Measurements from ENCODE around the genes TPM1 and RAB8B.

GRCh38 chr15:63042628-63043541 lies at the start of gene TPM1:
Gene TPM1, plus strand, starts transcription at chr15:63042747.
- CAGE, long polyA plus RNA: start-site peak on the plus strand at chr15:63042664-63042923, 1,446 and 1,333 reads in 2 replicates
- RRBS: no CpG with 5 or more reads among the region's 60 CpGs

DNA sequence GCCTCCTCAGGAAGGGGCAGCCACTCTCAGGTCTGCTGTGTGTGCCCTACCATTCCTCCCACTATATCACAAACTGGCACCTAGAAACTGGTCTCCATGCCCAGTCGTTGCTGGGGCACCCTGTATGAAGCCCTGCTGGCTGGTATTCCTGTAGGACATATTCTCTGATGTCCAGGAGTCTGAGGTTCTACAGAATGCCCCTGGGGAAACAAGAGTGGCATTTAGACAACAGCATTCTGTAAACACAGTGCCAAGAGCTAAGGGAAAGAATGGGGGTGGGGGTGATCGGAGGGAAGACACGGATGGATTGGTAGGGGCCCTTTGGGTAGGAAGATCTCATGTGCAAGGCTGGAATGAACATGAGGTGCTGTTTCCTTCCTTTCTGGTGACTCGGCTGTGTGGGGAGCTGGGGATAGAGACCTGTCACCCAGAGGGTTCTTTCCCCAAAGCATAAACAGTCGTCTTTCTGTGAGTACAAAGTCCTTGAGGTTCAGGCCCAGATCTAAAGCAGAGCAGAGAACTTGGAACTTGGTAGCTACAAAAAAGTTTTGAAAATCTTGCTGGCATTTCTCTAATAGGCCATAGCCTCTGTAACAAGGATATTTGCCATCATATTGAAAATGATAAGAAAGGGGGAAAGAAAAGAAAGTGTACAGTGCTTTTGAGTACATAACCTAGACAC lies 11.7 kb downstream of the TPM1 start:
- CAGE, long polyA plus RNA: no peak
- RRBS: no CpG with 5 or more reads among the region's 5 CpGs

GRCh38 chr15:63059368-63060244 lies 17.1 kb downstream of the TPM1 start:
- CAGE, long polyA plus RNA: no peak
- RRBS: no CpG with 5 or more reads among the region's 10 CpGs

DNA sequence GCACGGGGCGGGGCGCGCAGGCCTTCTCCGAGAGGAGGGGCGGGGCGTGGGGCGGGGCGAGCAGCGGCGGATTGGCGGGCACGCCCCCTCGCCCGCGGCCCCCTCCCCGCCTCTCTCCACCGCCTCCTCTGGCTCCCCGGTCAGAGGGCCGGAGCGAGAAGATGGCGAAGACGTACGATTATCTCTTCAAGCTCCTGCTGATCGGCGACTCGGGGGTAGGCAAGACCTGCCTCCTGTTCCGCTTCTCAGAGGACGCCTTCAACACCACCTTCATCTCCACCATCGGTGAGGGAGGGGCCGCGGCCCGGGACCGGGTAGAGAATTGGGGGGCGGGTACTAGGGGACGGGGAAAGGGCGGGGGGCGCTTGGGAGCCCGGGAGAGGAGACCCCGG lies at the start of gene RAB8B:
Gene RAB8B (plus strand): TSS at position 143 of the 392 bp plus-strand sequence.
- CAGE, long polyA plus RNA: no peak
- RRBS: 2% methylated on average over 6 of the region's 40 CpGs

GRCh38 chr15:63212364-63213182 lies 23.2 kb downstream of the RAB8B start:
- CAGE, long polyA plus RNA: no peak
- RRBS: no CpG with 5 or more reads among the region's 5 CpGs

GRCh38 chr15:63375048-63375555 lies 6.5 kb downstream of the CA12 start:
- CAGE, long polyA plus RNA: no peak
- RRBS: no CpG with 5 or more reads among the region's 7 CpGs

GRCh38 chr15:63460780-63461734 lies 43.3 kb upstream of the USP3 start:
- CAGE, long polyA plus RNA: no peak
- RRBS: 14% methylated on average over 7 of the region's 29 CpGs

DNA sequence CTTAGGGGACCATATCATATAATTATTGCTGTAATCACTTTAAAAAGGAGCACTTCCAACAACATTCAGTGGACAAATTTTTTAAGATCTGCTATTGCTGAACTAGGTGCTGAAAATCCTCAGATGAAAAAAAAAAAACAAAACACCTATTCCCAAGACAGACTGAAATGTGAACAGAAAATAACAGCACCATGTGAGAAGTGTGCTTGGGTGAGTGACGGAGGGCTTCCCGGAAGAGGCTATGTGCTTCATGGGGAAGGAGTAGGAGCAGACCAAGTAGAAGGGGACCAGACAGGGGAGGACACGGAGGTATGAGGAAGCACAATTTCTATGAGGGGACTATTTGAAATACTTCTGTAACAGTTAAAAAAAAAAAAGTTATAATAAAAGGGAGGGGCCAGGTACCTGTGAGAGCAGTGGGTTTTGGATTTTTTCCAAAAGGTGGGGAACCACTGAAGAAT lies 4.2 kb upstream of the USP3 start:
- CAGE, long polyA plus RNA: no peak
- RRBS: no CpG with 5 or more reads among the region's 3 CpGs

DNA sequence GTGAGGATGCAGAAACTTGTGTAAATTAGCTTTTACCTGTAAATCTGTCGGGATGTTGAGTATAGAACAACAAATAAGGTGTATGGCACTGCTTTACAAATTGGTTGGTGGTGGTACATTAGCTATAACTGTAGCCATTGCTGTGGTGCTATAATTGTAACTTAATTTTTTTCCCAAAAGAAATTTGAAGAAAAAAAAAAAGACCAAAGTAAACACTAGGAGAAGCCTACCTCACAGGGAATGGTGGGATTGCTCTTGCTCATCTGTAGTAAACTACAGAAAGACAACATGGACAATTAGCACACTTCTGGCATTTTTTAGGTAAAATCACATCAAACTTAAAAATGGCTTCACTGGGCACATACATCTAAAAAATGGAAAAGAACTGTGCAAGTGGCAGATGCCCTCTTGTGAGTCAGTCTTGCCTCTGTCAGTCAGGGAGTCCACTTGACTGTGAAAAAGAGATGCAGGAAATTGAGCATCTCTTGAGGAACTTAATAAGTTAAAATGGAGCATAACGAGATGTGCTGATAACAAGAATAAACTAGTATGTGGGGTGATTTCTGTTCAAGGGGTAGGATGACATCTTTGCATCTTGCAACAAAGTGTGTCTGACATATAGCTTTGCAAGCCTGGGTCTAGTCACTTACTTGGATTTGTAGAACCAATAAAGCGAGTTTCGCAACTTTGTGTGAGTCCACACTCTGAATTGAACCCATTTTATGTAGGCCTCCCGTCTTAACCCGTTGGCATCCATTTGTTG lies 2.0 kb downstream of the USP3 start:
- CAGE, long polyA plus RNA: no peak
- RRBS: no CpG with 5 or more reads among the region's 6 CpGs

DNA sequence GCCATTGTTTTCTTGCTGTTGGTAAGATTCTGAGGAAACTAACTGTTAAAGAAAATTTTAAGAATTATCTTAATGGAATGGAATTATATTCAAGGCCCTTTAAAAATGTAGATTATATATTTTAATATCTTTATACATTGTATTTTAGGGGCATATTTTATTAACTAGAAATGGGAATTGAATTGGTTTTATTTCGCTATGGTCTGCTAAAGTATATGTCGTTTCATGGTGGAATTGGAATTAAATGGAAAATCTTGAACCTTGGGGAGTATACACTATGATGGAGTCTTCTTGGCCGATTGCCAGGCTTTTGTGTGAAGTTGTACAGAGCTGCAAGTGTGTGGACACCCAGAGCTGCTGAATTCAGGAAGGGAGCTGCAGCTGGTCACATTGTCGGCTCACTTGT lies 35.0 kb downstream of the USP3 start:
- CAGE, long polyA plus RNA: no peak
- RRBS: no CpG with 5 or more reads among the region's 4 CpGs

- CAGE, long polyA plus RNA: no peak
- RRBS: no CpG with 5 or more reads among the region's 3 CpGs
These were observed 43.7 kb upstream of the FBXL22 start for GRCh38 chr15:63553477-63553862.

- CAGE, long polyA plus RNA: no peak
- RRBS: no CpG with 5 or more reads among the region's 7 CpGs
These were observed 1.2 kb upstream of the FBXL22 start for GRCh38 chr15:63596027-63596424.

DNA sequence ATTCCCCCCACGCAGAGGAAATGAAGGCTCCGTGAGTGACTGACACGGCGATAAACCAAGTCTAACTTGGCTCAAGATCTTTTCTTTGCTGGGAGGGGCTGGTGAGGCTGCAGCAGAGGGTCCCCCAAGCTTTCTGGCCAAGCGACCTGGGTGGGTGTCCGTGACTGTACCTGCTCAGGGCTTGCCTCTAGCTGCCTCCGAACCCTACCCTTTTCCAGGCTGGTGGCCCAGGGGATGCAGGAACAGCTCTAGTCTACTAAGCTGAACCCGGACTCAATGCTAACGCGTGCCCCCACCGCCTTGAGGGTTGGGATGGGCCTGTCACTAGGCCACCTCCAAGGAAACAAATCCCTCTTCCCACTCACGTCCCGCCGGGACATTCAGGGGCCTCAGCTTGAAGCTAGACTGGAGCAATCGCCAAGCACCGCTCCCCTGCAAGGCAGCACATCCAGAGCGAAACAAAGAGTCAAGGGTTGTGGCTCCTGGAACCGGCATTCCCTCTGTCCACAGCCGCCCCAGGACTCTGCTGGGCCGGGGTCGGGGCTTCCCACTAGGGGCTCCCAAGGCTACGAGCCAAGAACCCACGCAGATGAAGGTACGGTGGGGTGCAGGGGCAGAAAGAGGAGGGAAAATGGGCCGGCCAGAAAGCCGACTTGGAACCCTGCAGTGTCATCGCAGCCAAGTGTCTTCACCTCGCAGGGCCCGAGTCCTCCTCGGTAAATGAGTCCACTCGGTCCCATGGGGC lies 2.9 kb downstream of the FBXL22 start:
- CAGE, long polyA plus RNA: no peak
- RRBS: 13% methylated on average over 11 of the region's 31 CpGs

DNA sequence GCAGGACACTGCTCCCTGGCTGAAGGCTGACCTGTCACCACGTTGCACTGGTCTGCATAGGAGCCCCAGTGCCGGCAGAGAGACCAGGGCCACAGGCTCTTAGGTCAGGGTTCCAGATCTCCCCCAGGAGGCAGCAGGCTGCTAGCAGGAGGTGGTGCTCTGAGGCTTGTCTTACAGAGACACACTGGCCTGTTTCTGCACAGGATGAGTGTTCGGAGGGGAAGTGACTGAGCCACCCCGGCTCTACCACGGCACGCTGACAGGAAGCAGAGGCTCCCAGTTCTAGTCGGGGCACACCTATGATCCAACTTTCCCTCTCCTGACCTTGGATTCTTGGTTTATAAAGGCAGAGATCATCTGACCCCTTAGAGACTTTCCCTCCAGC lies 8.6 kb downstream of the FBXL22 start:
- CAGE, long polyA plus RNA: no peak
- RRBS: no CpG with 5 or more reads among the region's 7 CpGs

- CAGE, long polyA plus RNA: no peak
- RRBS: no CpG with 5 or more reads among the region's 4 CpGs
These were observed 33.4 kb downstream of the HERC1 start for GRCh38 chr15:63800119-63800979.

GRCh38 chr15:63831162-63831845 lies 2.4 kb downstream of the HERC1 start:
- CAGE, long polyA plus RNA: no peak
- RRBS: no CpG with 5 or more reads among the region's 5 CpGs

GRCh38 chr15:63895101-63895670 lies 61.4 kb upstream of the HERC1 start:
- CAGE, long polyA plus RNA: no peak
- RRBS: no CpG with 5 or more reads among the region's 8 CpGs

DNA sequence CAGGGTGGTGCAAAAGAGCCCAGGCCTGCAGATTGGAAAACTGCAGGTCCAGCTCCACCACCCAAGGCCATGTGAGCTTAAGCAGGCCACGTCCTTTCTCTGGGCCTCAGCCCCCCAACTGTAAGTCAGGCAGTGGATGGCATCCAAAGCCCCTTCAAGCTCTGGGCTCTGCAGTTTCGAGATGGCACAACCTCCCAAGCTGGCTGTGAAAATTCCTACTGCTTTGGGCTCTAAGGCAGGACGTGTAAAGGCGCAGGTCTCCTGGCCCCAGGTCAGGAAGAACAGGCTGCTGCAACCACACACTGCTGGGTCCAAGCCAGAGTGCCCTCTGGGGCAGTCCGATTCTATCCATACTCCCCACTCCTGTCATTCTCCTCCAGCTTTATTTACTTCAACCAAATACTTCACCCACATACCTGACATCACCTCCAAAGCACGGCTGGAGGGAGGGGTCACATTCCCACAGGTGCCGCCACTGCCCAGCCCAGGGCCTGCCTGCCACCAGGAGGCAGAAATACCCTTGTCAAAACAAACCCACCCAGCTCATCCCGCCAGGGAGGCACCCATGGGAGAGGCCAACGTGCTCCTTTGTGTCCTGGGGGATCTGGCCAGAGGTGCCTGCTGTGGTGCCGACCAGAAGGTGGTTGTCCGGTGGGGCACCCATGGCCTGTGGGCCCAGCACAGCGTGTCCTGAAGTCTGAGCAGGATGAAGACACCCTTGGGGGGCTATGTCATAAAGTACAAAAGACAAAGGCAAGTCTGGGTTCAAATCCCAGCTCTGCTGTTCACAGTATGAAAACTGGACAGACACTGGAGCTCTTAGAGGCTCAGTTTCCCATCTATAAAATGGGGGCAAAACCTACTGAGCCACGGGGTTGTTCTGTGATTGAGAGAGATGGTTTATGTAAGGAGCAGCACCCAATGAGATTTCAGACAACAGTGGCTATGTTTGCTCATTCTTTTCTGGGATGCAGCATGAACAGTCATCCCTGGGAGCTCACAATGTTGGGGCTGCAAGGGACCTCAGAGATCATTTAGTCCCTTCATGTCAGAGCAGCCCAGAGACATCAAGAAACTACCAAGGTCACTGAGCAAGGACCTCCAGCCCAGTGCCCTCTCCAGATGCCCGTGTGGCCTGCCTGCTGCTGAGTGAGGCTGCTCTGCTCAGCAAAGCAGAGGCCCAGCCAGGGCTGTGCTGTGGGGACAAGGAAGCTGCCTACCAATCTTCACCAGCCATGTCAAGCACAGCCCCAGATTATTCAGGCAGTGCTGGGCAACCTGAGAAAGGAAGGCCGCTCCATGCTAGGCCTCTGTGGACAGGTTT lies 100.2 kb downstream of the DAPK2 start:
- CAGE, long polyA plus RNA: no peak
- RRBS: no CpG with 5 or more reads among the region's 15 CpGs

DNA sequence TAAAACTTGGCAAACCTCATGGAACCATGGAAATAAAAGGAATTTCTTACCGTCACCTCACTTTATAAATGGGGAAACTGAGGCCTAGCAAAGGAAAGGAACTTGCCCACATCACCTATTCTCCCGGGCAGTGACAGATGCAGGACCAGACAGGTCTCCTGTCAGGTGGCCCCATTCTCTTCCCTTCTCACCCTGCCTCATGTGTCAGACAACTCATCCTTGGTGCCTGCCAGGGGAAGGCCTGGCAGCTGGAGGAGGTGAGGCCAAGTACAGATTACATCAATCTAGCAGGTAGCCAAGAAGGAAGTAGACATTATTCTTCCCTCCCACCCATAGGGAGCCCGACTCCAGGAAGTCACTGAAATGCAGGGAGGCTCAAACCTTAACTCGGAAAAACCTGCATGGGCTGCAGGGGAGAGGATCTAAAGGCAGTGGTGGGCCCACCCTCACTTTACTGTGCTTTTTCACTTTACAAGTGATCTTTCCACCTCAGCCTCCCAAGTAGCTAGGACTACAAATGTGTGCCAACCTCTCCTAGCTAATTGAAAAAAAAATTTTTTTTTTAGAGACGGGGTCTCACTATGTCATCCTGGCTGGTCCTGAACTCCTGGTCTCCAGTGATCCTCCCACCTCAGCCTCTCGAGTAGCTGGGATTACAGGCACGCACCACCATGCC lies 39.6 kb downstream of the DAPK2 start:
- CAGE, long polyA plus RNA: no peak
- RRBS: no CpG with 5 or more reads among the region's 7 CpGs

DNA sequence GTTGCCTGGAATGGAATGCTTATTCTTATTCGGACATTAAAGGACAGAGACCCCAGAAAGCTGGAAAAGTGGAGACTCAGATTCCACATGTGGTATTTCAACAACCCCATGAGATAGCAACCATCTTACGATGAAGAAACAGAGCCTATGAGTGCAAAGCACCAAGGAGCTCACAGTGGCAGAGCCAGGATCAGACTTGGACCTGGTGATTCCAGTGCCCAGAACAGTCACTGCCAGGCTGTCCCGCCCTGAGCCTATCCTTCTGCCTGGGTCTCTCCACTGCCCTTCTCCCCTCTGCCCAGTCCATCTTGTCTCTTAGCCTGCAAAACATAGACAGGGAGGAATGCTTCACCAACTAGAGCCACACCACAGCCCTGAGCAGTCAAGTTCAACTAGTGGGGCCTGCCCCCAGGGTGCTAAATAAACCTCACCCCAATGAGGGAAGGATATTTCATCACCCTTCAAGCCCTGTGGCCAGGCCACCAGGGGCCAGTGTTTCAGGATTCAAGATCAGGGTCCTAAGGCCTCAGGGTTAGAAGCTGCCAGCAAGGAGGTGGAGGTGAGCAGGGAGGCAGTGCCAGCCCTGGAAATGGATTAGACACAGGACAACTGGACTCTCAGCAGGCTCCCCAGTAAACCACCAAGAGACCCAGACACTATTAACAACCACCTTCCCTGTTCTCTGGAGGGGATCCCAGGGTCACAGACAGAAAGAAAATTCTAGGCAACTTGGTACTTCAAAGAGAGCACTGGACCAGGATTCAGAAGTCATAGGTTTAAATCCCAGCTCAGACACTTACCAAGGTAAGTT lies 21.7 kb downstream of the DAPK2 start:
- CAGE, long polyA plus RNA: no peak
- RRBS: no CpG with 5 or more reads among the region's 3 CpGs

Data from osteoblast (primary cell).